ENCODE measurements around a stretch of chr14.

DNA sequence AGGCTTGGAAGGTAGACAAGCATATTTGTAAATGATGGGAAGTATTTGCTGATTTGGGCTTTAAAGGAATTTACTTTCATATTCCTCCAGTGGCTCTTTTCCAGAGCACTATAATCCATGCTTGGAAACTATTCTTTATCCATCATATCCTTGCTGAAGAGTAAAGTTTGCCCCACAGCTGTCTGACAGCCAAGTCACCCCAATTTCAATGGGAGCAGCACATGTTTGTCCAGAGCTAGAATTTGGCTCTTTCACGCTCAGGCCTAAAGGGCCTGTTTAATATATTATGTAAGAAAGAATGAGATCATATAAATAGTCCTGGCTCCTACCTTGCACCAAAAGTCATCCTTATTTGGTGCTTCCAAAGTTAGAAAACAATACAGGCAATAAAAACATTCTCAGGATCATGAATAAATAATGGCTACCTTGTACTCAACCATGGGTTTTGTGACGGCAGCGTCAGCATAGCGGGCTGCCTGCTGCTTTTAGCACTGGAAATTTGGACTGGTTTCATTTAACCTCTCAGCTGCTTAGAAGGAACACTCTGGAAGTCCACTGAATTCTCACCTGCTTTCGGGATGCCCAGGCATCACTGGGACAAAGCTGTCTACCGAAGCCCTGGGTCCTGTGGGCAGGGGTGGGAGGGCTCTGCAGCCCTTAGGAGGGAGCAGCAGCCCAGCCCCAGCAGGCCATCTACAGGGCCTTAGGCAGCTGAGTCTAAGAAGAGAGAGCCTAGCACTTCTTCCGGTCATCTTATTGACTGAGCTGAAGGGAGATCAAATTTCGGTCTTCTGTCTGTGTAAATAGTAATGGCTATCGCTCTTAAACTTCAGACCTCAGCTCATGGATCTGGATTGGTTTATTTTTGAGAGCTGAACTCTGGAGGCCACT lies 106.3 kb downstream of the SAMD4A start:
- PRO-cap = no peak
- RAMPAGE, long total RNA, 3 experiments = no peak in any of the 3 experiments

GRCh38 chr14:54692129-54692786 lies 125.3 kb downstream of the SAMD4A start:
- PRO-cap = no peak
- RAMPAGE, long total RNA, 3 experiments = no peak in any of the 3 experiments

DNA sequence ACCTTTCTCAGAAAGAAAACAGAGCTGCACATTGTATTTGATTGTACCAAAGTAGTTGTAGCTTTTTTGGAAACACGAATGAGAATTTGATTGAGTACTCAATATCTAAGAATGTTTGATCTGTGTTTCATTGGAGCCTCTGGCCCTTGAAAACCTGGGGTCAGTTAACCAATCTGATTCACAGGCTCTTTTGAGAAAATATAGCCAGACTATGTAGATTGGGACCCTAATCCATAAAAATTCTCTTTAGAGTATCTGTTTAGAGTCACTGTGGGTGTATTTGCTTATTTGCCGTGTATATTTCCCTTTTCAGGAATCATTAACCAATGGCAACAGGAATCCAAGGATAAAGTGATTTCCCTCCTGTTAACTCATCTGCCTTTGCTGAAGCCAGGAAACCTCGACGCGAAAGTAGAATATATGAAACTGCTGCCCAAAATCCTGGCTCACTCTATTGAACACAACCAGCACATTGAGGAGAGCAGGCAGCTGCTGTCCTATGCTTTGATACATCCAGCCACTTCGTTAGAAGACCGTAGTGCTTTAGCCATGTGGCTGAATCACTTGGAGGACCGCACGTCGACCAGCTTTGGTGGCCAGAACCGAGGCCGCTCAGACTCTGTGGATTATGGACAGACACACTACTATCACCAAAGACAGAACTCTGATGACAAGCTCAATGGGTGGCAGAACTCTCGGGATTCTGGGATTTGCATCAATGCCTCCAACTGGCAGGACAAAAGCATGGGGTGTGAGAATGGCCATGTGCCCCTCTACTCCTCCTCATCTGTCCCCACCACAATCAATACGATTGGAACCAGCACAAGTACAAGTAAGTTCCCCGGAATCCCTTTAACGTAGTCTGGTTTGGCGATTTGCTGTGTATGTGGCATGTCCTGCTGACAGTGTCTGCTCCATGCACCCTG lies 135.1 kb downstream of the SAMD4A start:
- PRO-cap = no peak
- RAMPAGE, long total RNA, 3 experiments = start-site peak on the plus strand in 2 of 3 experiments, centred at positions 518 to 594 of the sequence, 24 to 26 reads per replicate

- PRO-cap = no peak
- RAMPAGE, long total RNA, 3 experiments = no peak in any of the 3 experiments
Observed at GRCh38 chr14:54884953-54885601, 17.5 kb downstream of the GCH1 start.

GRCh38 chr14:55122506-55123598 lies 6.2 kb upstream of the LGALS3 start:
- PRO-cap = no peak
- RAMPAGE, long total RNA, 3 experiments = no peak in any of the 3 experiments

DNA sequence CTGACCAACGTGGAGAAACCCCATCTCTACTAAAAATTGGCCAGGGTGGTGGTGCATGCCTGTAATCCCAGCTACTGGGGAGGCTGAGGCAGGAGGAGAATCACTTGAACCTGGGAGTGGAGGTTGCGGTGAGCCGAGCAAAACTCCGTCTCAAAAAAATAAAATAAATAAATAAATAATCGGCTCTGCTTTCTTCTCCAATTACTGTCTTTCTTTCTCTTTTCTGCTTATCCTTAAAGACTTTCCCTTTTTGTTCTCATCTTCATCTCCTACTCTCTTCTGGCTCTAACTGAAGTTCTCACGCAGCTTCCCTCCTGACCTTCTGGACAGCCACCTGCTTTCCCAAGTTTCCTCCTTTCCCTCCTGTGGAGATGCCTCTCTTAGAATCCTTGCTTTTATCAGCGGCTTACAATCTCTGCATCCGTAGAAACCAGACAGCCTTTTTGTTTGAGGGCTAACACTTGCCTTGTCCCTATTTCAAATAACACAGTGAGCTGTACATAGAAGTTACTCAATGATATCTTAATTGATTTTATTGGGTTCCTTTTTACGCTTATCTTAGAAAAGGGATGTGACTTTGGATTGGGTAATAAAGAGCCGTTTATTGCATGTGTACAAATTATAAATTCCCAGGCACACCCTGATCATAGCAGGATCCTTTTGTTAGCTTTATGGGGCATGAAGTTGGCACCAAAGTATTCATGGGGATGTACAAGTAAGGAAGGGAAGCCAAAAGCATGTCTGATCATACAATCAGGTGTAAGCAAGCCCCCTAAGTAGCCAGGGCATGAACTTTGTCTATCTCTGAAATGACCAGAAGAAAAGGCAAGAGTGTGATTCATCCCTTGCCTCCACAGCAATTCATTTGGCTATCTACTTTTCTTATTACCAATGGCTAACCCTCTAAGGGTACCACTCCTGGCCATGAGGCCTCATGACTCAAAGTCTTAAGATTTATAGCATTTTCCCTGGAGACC lies 2.0 kb upstream of the LGALS3 start:
- PRO-cap = no peak
- RAMPAGE, long total RNA, 3 experiments = no peak in any of the 3 experiments

DNA sequence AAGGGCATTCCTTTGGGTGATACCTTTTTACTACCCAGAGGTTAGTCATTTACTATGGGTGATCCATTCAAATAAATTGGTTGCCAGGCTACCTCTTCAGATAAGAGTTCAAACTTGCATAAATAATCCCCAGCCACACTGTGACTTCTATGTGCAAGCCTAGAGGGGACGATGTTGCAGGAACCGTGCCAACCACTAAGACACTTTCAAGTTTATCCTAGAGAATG lies 1.4 kb upstream of the LGALS3 start:
- PRO-cap = no peak
- RAMPAGE, long total RNA, 3 experiments = no peak in any of the 3 experiments

DNA sequence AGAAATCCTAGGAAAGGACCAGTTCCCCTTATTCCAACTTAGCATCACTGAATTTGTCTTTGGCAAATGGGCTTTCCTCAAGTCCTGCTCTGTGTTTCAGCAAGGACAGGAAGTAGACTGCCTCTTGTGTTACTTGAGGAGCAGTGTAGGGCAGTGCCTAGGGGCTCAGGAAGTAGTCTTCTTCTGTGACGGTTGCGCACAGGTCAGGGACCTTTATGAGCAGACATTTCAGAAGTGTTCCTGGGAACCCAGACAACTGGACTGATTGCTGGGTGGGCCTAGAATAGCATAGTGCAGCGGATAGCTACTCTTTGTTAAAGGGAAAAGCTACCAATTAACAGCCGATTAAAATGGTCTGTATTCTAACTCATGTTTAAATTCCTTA lies 2.8 kb downstream of the LGALS3 start:
- PRO-cap = bidirectional peak, plus-strand start at position 175 of the sequence, minus-strand start at position 119 of the sequence
- RAMPAGE, long total RNA, 3 experiments = no peak in any of the 3 experiments

DNA sequence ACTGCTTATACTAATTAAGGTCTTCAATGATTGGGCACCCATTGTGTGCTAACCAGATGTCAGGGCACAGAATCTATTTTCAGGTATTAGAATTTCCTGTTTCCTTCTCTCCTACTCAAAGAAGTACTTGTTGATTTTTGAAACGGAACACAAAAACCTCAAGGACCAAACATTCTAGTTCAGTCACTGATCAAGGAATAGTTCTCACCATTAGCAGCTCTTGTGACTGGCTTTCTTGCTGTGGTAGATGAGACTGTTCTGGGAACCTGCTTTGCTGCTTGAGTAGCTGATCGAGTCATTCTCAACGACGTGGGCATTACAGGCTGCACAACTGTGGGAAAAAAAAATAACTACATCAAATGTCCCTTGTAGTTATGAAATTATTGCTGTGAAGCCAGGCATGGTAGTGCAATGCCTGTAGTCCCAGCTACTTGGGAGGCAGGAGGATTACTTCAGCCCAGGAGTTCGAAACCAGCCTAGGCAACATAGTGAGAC lies 10.9 kb downstream of the DLGAP5 start:
- PRO-cap = no peak
- RAMPAGE, long total RNA, 3 experiments = no peak in any of the 3 experiments

DNA sequence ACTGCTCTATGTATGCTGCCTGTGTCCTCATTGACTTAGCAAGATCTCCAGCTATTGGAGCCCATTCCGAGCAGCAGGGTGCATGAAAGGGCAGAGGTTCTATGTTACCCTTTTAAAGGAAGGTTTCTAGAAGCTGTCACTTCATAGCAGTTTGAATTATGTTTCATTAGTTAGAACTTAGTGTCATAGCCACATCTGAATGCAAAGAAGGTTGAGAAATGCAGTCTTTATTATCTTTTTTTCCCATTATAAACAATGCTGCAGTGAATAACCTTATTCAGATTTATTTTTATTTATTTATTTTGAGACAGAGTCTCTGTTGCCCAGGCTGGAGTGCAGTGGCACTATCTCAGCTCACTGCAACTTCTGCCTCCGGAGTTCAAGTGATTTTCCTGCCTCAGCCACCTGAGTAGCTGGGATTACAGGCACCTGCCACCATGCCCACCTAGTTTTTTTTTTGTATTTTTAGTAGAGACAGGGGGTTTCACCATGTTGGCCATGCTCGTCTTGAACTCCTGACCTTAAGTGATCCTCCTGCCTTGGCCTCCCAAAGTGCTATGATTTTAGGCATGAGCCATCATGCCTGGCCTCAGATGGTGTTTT lies 19.4 kb downstream of the FBXO34 start:
- PRO-cap = no peak
- RAMPAGE, long total RNA, 3 experiments = no peak in any of the 3 experiments

DNA sequence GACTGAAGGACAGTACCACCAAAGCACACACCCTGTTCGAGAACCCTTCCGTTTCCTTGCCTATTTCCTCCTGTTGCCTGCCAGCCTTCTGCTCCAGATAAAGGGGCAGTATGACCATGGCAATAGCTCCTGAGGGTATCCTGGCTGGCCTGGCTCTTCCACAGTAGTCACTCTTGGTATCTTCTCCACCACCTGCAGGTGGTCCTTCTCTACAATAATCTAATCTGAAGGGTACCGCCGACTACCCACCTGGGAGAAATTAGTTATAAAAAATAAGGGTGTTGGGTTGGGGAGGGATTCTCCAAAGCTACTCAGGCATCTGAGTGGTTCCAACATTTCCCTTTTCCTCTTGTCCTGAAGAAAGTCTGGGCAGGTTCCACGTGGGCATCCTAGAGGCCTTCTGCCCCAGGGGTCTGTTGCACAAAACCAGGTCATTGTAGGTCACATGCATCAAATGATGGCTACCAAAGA lies 45.9 kb downstream of the ATG14 start:
- PRO-cap = no peak
- RAMPAGE, long total RNA, 3 experiments = no peak in any of the 3 experiments

DNA sequence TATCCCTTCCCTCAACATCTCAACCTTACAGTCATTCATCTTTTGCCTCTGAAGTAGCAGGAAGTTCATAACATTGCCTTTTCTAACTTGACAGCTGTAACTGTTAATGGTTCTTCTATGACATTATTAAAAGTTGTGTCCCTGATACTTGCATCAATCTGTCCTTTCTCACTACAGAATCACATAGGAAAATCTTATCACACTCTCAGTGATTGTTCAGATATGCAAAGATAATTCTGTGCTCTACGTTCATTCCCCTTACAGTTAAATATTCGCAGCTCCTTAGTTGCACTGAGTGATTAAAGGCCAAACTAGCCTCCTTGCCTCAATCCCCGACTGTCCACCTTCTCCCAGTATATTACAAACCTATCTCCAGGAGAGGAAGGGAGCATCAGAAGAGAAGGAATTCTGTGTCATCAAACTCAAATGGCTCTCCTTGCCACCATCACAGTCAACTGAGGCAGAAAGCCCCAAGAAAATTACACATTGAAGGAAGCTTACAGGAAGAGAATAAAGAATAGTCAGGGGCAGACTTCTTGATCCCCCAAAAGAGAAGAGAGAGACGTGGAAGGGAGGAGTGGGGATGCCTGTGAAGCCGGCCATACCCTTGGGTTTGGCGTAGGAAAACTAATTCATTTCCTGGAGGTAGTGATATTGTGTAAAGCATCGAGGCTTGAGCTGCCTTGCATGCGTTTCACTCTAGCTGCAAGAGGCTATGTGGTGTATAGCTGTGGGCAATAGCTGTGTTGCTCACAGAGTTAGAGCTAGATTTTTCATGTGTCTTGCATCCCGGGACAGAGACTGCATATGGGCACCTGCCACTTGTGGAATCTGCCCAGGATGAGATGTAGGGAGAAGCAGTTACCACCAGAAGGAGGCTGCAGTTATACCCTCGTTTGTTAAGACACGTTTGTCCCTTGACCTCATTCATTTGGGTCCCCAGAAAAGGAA lies 106.4 kb downstream of the KTN1 start:
- PRO-cap = no peak
- RAMPAGE, long total RNA, 3 experiments = no peak in any of the 3 experiments

- PRO-cap = no peak
- RAMPAGE, long total RNA, 3 experiments = no peak in any of the 3 experiments
Observed at GRCh38 chr14:55913443-55914068, 204.7 kb upstream of the PELI2 start.

DNA sequence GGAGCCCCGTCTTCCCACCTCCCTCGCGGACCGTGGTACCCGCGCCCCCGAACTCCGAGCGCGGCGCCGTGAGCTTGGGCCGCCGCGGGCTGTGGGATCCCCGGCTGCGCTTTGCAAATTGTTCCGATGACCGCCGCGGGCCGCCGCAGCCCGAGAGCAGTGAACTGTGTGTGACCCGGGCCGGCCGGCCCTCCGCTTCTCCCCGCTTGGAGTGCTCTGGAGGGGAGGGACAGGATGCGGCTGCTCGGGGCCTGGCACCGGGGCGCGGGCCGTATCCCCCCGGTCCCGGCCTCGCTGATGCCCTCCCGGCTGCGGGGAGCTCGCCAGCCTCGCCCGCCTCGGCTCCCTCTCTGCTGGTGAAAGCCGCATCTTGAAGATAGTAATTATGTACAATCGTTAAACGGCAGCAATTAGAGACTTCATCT lies 977 bp downstream of the PELI2 start:
- PRO-cap = unidirectional peak, minus-strand start at position 194 of the sequence
- RAMPAGE, long total RNA, 3 experiments = no peak in any of the 3 experiments

- PRO-cap = no peak
- RAMPAGE, long total RNA, 3 experiments = no peak in any of the 3 experiments
Observed at GRCh38 chr14:56173428-56173687, 55.1 kb downstream of the PELI2 start.

- PRO-cap = no peak
- RAMPAGE, long total RNA, 3 experiments = no peak in any of the 3 experiments
Observed at GRCh38 chr14:56207807-56208307, 89.6 kb downstream of the PELI2 start.

GRCh38 chr14:56230881-56231958 lies 113.0 kb downstream of the PELI2 start:
- PRO-cap = no peak
- RAMPAGE, long total RNA, 3 experiments = start-site peak on the plus strand in 1 of 3 experiments, at chr14:56230870-56231331 at its widest, 8 reads per replicate

DNA sequence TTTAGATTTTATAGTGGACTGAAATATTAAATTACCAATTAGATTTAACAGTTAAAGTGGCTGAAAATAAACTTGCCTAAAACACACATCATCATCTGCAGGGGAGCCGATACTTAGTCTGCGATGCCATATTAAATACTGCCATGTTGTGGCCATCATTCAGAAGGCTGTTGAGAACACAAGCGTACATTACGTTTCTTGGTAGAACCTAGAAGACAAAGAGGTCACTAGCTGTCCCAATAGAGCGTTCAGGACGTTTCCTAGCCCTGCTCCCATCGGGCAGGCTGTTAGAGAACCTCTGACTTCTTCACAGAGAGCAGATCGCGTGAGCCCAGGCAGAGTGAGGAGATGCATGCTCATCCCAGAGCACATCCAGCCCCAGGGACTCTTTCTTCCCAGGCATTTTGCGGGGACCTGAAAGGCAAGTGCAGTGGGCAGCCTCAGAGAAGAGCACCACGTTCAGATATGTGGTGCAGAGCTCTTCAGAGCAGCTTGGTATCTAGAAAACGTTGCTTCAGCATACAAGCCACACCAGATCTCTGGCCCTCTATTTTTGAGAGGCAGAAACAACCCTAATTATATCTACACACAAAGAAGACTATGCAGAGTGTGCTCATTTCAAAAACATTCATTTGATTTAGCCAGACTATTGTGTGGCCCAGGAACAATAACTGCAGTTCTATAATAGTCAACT lies 153.4 kb downstream of the PELI2 start:
- PRO-cap = no peak
- RAMPAGE, long total RNA, 3 experiments = no peak in any of the 3 experiments

- PRO-cap = no peak
- RAMPAGE, long total RNA, 3 experiments = no peak in any of the 3 experiments
Observed at GRCh38 chr14:56816541-56817107, 6.3 kb upstream of the OTX2 start.

- PRO-cap = no peak
- RAMPAGE, long total RNA, 3 experiments = no peak in any of the 3 experiments
Observed at GRCh38 chr14:57058177-57058657, 210.5 kb downstream of the EXOC5 start.